LUHMES (cell line): ENCODE measurements around a stretch of chr4.

GRCh38 chr4:7978331-7978903 lies 38.8 kb upstream of the AFAP1 start:
- PRO-cap = no peak

DNA sequence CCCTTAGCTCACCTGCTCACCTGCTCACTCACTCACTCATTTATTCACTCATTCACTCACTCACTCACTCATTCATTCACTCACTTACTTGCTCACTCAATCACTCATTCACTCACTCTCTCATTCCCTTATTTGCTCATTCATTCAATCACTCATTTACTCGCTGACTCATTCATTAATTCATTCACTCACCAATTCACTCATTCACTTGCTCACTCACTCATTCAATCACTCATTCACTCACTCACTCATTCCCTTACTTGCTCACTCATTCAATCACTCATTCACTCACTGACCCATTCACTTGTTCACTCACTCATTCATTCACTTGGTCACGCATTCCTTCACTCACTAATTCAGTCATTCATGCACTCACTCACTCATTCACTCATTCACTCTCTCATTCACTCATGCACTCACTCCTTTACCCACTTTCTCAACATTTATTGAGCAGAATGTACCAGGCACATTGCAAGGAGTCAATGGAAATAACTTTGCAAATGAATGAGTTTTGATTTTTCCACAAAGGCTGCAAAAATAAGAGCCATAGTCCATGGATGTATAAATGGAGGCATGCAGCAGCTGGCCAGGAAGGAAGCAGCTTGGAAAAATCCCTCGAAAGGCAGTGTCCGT lies 88.8 kb upstream of the AFAP1 start:
- PRO-cap = no peak

DNA sequence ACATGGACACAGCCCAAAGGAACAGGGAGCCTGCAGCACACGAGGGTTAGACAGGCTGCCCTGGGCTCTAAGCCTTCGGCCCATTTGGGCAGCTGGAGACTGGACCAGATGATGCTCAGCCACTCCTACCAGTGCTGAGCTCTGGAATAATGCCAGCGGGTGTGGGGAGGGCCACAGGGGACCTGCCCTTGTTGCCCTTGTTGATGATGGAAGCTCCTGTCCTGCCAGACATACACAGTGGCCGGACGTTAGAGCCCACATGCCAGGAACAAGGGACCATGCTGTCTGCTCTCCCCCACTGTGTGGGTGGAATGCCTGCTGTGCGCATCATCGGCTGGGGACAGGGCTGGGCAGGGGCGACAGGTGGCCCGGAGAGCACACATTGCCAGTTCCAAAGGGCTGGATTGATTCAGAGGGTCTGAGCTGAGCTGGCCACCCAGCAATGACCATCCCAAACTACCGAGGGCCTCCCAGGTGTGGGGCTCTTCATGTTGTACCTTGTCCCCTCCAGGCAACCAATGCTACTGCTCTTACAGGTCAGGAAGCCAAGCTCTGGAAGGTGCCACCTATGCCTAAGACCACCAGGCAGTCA lies 2.0 kb downstream of the ABLIM2 start:
- PRO-cap = no peak

- PRO-cap = no peak
Observed at GRCh38 chr4:8172342-8172851, 13.8 kb upstream of the ABLIM2 start.

DNA sequence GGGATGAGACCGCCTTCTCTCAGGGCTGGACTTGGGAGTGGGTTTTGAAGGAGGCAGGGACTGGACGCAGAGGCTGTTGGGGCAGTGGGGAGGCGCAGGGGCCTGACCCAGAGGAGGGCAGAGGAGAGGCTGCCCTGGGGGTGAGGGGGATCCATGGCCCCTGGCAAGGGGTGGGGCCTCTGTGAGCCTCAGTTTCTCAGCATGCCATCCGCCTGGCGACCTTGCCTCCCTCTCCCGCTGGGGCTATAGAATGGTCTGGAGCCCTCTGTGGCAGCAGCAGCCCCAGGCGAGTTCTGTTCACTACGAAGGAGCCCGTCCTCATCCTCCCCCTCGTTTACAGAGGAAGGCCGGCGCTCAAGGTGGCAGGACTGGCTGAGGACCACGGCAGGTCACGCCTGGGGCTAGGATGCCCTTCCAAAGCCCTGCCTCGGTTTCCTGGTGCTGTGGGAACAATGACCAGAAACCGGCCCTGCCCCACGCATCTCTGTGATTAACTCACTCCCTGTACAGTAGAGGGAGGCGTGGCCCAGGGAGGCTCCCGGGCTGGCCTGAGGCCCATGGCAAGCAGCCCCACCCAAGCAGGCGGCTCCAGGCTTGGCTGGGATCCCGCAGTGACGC lies 16.1 kb upstream of the SH3TC1 start:
- PRO-cap = no peak

DNA sequence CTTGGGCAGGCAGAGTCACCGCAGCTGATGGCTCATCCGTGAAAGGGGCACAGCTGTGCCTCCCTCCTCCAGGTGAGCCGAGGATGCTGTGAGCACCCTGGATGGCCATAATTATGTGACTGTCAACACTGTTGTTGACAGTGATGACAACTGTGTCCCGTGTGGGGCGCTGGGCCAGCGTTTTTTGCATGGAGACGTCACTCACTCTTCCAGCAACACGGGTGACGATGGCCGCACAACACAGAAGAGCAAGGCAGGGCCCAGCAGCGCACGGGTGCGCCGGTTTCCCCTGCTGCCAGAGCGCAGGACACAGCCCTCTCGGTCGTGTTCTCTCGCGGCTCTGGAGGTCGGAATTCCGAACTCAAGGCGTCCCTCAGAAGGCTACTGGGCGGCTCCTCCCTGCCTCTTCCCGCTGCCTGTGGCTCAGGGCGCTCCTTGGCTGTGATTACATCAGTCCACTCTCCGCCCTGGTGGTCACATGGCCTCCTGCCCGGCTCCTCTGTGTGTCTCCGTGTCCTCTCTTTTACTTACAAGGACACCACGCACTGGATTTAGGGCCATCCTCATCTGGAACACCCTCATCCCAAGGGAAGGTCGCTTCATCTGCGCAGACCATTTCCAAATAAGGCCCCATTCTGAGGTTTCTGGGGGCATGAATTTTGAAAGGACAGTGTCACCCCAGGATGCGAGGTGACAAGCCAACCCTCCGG lies 1.4 kb downstream of the SH3TC1 start:
- PRO-cap = no peak

- PRO-cap = no peak
Observed at GRCh38 chr4:8222664-8223610, 23.8 kb downstream of the SH3TC1 start.

- PRO-cap = no peak
Observed at GRCh38 chr4:8226957-8227679, 28.0 kb downstream of the SH3TC1 start.

GRCh38 chr4:8319934-8320391 lies 50.4 kb downstream of the HTRA3 start:
- PRO-cap = no peak

DNA sequence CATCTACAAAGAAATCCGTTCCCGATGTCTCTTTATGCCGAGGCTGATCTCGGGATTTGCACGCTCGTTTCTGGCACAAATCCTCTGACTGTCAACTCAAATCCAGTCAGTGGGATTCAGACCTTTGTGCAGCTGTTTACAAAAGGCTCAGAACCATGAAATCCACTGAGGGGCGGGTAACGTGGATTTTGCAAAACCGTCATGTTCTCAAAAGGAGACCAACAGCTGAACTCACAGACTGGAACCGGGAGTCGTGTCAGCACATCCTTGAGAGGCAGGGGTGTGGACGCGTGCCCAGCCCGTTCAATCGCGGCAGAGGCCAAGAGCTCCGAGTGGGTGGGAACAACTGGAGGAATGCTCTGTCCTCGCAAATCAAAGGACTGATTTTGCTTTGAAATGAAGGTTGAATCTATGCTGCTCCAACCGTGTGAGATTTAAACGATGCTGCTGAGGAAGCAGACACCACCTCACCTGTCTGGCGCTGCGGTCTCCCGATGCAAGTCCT lies 46.3 kb downstream of the ACOX3 start:
- PRO-cap = no peak

DNA sequence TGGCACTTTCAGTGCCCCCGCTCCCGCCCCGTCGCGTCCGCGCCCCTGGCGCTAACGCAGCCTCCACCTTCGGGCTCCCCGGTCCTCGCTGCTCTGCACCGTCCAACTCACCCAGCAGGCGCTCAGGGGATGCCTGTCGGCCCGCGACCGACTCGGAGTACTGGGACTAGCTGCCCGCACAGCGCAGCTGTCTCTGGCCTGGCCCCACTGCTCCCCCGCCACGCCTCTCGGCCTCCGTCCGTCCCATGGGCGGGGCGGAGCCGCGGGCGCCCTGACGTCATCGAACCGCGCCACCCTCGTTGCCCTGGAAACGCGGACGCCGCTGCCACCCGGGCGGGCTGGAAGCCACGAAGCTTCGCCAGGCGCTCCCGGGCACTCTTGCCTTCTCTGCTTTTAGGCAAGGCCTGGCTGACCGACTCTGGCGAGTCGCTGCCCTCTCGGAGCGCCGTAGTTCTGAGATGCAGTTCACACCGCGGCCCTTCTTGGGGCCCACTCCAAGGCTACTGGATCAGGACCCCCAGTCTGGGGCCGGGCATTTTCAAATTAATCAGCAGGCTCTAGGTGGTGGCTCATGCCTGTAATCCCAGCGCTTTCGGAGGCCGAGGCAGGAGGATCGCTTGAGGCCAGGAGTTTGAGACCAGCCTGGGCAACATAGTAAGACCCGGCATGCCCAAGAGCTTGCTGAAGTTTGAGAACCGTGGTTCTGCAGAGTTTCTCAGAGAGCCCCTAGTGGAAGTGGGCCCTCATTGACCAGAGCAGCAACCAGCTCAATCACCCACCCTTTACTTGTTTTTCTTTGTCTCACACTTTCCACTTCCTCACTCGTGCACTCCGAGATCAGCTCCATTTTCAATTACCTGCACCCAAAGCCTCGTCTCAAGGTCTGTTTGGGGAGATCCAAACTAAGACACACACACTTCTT lies 12.0 kb downstream of the ACOX3 start:
- PRO-cap = bidirectional peak, plus-strand start at position 318 of the sequence, minus-strand start at position 196 of the sequence

- PRO-cap = no peak
Observed at GRCh38 chr4:8451479-8452067, 11.0 kb downstream of the TRMT44 start.

GRCh38 chr4:8534174-8534651 lies 46.0 kb upstream of the GPR78 start:
- PRO-cap = no peak

DNA sequence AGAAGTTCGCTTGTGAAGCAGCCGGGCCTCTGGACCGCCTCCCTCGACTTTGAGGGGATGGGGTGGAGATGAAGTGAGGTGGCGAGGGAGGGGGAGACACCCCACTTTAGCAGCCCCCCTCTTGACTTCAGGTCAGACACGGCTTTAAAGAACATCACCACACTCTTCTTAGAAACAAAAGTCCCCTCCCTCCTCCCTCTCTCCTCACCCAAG lies 108.6 kb downstream of the CPZ start:
- PRO-cap = no peak

DNA sequence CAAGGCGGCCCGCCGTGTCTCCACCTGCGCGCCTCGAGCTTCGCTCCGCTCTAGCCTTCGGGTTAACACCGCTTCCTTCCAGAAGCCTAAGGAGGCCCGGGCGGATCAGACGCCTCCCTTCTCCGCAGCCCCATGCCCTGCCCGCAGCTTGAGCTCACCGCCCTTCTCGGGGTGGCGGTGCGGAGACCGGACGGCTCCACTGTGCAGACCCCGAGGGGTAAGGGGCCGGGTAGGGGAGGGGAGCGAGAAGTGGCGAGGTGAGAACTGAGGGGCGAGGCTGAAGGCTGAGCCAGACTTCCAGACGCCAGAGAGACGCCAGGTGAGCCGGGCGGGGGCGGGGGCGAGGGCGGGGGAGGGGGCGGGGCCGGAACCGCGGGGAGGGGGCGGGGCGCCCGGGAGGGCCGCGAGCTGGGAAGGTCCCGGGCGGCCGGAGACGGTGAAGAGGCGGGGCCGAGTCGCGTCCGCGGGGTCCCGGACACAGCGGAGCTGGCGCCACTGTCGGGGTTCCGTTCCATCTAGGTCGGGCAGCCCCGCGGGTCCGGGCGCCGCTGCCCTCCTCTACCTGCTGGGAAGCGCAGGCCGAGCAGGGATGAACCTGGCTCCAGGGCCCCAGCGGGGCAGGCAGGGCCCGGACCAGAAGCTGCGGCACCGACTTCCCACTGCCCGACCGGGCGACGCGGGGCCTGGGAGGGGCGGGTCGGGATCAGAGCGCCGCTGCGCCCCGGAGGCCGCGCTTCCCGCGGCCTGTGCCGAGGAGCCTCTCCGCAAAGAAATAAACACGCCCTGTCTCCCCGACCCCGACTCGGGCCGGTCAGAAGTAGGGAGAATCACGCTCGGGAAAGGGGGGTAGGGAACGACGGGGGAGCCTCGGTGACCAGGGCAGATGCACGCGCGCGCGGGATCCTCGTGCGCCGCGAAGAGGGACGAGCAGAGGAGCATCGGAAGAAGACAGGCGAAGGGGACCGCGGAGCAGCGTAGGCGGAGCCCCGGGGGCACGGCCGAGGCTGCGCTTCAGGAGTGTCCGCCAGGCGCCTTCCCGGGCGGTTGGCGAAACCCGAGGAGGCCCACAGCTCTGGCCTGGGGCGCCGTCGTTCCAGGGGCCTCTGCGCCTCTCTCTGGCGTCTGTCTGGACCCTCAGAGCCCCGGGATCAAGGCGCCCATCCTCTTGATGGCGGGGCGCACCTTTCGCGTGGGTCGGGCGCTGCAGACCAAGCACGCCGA lies 10.6 kb downstream of the HMX1 start:
- PRO-cap = no peak

DNA sequence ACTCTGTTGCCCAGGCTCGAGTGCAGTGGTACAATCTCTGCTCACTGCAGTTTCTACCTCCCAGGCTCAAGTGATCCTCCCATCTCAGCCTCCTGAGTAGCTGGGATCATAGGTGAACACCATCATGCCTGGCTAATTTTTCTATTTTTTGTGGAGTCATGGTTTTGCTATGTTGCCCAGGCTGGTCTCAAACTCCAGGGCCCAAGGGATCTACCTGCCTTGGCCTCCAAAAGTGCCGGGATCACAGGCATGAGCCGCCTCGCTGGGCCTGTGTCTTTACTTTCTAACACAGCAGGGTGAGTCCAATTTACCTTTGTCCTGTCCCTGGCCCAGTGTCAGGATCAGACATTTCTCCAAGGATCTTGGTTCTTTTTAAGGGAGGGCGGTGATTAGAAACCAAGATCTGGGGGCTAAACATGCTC lies 31.6 kb upstream of the HMX1 start:
- PRO-cap = no peak

GRCh38 chr4:9123756-9124000 lies 46.5 kb upstream of the FAM90A26 start:
- PRO-cap = no peak

- PRO-cap = no peak
Observed at GRCh38 chr4:9996721-9996990, 24.6 kb downstream of the SLC2A9 start.

GRCh38 chr4:10005936-10006573 lies 15.2 kb downstream of the SLC2A9 start:
- PRO-cap = no peak

DNA sequence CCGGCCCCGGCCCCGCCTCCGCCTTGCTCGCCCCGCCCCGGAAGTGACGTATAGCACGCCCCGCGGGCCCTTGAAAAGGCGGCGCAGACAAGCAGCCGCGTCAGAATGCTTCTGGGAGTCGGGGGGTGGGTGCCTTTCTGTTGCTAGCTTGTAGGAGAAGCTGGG lies 273 bp upstream of the WDR1 start:
- PRO-cap = bidirectional peak, plus-strand start at position 99 of the sequence, minus-strand start outside the sequence